Duodenum (tissue), 1 donor: ENCODE results near the gene IFFO2.

DNA sequence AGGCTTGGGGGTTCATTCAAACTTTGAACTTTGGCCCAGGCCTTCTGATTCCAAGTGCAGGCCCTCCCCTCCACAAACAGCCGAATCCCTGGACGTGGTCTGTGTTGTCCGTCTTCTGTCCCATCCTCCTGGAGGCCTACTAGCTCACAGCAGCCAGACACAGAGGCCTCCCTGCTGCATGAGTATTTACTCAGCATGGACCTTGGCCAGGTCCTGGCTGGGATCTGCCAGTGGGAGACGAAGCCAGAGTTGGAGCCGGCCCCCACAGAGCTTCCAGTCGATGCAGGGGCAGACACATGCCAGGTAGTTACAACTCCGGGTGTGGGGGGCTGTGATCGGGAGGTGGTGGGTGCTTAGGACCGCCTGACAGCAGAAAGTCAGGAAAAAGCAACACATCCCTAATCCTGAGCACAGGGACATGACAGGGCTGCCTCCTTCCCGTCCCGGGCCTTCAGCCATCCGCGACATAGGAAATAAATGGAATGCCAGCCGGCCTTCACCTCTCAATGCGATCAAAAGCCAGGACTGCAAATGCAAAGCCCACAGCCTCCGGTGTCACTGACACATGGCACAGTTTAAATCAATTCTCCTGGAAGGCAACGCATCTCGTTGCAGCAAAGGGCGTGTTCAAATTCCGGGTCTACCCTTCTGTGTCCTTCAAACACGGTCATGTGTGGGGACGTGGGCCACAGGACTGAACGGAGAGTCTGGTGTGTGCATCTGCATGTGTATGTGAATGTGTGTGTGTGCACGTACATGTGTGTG is 7.3 kb downstream of the IFFO2 start:
- PRO-cap: no peak

DNA sequence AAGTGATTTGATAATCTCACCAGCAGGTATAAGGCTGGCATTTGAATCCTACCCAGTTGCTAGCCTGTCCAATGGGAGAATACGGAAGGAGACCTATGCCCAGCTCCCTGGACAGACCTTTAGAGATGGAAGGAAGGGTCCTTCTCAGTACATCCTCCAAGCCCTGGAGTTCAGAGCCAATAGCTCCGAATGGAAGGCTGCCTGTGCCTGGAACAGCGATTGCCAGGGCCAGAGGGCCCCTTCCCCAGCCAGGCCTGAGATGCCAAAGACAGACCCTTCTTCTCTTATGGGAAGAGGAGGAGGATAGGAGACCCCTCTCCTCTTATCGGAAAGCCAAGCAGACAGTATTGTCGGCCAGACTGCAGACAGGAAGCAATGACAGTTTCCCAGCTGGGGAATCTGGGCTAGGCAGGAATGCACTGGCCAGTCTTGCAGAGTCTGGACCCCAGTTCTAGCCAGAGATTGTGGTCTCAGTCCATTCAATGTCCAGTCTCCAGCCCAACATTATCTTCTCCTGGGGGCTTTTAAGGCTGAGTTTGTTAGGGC is 2.0 kb downstream of the IFFO2 start:
- PRO-cap: no peak

DNA sequence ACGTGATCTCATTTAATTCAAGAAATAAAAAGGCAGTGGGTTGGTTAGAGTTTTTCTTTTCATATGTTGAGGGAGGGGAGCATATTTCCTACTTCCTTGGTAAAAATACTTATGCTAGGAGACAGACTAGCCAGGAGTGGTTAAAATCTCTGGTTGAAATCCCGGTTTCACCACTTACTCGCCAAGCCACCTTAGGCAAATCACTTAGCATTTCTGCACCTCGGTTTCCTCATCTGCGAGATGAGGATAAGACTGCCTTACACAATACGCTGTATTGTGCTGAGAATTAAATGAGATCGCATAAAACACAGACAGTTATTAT is 1.4 kb downstream of the IFFO2 start:
- PRO-cap: no peak

DNA sequence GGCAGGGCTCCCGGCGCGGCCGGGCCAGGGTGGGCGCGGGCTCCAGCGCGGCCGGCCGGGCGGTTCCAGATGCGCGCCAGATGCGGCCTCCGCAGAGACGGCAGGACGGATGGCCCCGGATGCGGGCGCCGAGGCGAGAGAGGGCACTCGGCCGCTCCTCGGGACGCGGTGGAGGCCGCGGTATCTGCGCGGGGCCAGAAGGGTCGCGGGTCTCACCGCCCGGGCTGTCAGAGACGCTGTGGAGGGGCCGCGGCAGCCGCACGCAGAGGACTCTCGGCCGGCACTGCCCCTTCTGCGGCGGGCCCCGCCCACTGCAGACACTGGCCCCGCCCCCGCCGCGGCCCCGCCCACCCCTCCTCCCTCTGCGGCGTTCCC is at the start of gene IFFO2:
Gene IFFO2, minus strand, starts transcription at position 285 of the 375 bp plus-strand sequence.
- PRO-cap: bidirectional peak, plus-strand start outside the sequence, minus-strand start at position 285 of the sequence

DNA sequence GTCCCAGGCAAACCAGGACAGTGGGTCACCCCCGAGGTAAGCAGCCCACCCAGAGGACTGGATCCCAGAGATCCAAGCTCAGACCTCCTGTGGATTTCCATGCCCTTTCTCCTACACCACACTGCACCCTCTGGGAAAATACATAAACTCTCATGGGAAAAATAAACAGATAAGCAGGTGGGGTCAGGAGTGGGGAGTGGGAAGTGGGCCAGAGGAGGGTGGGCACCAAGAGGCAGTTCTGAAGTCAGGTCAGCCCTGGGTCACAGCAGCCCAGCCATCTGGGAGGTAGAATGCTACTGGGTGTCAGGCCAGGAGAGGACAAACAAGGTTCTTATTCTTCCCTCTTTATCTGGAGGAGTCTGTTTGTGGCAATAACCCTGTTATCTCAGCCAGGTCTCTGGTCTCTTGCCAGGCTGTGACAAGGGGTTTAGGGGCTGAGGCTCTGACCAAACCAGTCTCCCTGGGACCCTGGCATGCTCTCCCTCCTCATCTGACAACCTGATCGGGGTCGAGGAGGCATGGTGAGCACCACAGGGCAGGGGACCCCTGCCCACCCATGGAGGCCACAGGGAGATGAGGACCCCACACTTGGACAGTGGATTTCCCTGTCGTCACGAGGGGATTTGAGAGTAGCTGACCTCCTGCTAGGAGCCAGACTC is 51.1 kb upstream of the IFFO2 start:
- PRO-cap: no peak

GRCh38 chr1:19013485-19014104 is 57.1 kb upstream of the IFFO2 start:
- PRO-cap: no peak

DNA sequence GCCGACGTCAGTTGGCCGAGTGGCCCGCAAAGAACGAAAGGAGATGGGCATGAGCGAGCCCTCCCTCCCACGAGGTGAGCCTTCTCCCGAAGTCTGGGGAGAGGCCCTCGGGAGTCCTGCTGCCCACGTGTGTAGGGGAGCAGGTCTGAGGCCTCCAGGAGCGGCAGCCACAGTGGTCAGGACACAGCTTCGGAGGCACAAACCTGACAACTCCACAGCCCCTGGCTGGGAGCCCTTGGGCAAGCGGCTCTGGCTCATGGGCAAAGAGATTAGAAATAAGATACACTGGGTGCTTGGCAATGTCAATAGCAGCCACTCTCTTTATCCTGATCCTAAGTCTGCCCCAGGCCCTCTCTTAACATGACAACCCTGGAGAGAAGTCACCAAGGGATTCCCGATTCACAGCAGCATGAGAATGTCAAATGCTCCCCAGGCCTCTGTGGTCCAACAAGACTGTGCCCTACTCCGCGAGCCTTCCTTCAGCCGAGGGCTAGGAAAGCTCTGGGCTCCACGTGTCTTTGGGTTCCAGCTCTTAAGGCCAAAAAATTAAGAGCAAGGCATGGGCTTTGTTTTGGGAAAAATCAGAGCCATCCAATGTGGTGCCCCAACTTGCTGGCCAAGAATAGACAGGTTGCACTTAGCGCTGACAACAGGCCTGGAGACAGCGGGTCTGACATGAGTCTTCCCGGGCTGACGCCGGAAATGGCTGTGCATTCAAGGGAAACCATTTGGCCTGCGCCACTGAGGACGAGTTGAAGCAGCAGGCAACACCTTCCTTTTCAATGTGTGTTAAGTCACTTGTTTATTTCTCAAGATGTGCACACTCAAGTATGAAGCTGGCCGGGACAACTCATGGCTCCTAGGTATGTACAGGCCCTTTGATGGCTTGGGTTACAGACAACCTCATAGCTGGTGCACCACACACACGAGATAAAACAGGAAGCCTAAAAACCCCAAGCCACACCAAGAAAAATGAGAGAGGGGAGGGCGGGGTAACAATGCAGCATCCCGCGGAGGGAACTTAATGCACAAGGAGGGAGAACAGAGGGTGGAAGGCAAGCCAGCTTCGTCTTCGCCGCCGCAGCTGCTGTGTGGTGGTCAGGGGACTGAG is 117.6 kb upstream of the IFFO2 start:
- PRO-cap: no peak

DNA sequence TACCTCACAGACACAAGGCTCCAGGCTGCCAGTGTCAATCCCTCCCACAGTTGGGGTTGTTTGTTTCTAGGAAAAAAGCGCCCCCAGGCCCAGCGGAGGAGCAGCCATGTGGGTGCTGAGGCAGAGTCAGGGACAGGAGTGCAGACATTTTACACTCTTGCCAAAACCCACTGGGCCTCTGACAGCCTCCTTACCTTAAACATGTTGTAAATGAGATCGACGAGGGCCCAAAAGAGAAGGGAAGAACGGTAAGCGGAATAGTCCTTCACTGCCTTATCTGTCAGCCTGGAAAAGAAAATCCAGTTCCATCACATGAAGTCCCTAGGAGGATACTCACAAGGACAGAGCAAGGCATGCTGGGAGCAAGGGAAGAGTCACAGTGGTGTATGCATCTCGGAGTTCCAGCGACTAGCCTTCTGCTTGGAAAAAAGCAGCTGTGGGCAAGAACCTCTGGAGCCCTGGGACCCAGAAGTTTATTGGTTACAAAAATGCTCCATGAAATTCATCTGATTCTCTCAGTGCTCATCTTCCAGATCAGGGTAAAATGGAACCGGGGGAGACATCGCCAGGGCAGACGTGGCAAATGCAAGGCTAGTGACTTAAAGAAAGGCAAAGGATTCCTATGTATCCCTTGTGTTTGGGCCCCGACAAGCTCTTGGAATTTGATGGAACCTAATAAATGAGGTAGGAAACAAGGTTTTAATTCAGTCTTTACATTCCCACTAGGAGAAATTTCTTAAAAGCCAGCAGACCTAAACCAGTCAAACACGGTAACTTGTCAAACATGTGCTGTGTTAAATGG is 121.5 kb upstream of the IFFO2 start:
- PRO-cap: no peak

DNA sequence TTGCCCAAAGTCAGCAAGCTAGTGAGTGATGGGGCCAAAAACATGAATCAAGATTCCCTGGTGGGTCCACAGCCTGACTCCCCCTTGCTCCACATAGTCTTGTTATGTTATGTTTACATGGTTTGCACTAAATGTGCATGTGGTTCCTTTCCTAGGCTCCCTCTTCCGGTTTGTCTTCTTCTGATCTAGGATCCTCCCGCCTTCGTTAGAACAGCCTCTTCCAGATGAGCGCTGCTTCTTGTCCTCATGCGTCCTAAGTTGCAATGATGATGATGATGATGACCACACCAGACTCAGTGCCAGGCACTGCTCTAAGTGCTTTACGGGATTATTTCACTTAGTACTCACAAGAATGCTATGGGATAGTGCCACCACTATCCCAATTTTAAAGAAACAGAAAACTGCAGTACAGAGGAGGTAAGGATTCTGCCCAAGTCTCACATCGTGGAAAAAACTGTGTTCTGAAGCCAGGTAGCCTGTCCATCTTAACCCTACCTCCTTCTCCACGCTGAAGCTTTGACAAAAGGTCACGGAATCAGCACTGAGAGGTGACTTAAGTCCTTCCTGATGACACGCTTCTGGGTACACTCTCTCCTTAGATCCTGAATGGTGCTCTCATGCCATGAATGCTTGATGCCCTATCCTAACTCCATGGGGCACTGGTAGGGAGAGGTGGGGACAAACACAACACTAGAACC is 125.6 kb upstream of the IFFO2 start:
- PRO-cap: no peak

DNA sequence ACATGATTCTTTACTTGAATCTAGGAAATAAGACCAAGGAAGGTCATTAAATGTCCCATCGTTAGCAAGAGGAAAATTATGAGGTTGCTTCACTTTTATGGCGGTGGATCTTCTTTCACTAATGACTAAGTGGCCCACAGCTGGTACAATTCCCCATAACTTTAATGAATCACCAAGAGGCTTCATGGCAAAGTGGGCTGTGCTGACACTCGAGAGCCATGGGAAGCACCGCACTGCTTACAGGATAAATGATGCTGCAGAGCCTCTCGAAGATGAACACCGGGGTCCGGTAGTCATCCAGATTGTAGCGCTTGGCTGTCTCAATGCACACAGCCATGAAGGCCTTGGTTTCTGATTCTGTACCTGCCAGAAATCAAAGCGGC is 108.8 kb downstream of the UBR4 start:
- PRO-cap: no peak

- PRO-cap: no peak
Measured at GRCh38 chr1:19160397-19161336, 49.4 kb downstream of the UBR4 start.

DNA sequence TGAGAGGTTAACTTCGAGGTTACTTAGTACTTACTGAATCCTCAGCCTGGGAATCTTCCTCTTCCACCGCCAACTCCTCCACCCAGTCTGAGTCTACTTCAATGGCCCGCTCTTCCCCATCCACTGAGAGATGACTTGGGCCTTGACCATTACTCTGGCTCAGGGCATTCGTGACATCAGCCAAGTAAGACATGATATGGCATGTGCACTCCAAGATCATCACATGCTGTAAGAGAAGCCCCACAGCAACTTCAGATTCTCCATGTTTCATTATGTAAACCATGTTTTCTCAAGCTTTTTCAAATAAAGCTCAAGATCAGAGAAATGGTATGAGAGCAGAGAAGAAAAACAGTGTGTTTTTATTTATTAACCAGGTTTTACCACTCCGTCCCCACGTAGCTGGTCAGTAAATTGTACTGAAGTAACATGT is 47.7 kb downstream of the UBR4 start:
- PRO-cap: no peak

GRCh38 chr1:19164788-19165029 is 45.4 kb downstream of the UBR4 start:
- PRO-cap: no peak

DNA sequence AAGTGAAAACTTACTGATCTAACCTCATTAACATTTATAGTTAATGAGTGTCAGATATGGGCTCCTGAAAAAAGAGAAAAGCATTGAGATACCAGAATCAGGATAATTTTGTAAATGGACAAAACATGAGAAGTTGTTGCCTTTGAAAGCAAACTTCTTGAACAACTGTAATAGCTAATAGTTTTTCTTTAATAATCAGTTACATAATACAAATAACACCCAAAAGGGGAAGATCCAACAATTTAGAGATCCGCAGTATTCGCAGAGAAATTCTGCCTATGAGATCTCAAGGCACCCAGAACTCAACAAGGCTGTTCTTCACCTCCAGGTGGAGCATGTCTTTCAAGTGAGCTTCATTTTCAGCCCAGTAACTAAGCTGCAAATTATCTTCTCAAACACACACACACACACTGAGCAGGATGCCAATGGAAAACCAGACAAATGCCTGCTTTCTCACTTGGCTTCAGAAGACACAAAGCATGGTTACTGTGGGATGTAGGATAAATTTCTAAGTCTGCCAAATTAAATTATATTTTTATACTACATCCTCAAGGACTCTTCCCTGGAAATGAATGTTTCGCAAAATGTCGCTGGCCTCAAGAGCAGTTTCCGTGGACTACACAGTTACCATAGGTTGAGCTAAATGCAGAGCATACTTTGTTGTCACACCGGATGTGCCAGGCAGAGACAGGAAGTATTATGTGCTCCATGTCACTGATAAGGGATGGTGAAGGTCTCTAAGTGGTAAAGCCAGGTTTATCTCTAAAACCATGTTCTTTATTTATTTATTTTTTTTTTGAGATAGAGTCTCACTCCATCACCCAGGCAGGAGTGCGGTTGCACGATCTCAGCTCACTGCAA is 30.4 kb downstream of the UBR4 start:
- PRO-cap: no peak

DNA sequence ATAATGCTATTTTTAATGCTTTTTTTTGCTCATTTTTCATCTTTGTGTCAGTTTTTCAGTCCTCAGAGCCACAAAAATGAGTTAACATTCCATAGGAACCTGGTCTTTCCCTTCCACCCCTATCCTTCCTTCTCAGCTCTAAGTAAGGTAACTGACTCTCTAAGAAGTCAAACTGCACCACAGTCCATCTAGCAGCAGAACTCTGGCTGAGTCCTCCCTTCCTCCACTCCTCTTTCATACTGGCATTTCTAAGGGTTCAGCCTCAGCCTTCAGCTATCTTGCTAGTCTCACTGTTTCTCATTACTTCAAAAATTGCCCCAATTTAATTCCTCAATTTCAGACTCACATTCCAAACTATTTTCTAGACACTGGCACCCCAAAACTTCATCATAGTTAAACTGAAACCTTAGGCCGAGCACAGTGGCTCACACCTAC is 29.4 kb downstream of the UBR4 start:
- PRO-cap: no peak

DNA sequence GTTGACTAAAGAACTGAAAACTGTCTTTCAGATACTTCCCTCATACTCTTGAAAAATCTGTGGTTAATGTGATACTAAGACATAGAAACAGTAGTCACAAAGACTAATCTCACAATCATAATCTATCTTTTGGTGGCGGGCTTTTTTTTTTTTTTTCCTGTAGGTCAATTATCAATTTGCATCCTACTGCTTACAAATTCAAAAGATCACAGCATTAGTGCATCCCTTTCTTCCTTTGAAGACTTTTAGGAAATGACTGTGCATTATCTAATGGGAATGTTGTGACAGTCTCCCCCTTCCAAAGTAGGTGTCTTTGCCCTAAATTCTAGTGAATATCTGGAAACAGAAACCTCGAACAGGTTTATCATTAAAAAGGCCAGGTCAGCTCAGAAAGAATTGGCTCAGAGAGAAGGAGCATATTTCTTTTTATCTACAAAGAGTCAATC is 4.5 kb downstream of the UBR4 start:
- PRO-cap: no peak

DNA sequence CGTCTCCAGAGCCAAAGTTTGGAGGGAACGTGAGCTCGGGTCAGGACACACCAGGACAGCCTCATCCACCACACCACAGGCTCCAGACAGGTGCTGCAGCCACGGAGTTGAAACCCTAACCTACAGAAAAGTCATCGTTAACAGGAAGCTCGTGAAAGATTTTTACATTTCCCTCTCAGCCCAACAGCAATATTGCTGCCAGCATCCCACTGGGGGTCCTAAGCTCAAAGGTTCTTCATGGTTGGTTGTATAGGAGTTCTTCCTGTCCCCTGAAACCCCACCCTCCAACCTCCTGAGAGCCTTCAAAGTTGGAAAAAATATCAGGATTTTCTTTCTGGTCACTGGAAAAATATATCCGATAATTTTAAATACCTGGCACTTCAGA is 11.0 kb downstream of the EMC1 start:
- PRO-cap: no peak

GRCh38 chr1:19296835-19297335 is 8.3 kb upstream of the AKR7A3 start:
- PRO-cap: no peak

- PRO-cap: no peak
Measured at GRCh38 chr1:19405514-19406431, 79.6 kb downstream of the CAPZB start.

DNA sequence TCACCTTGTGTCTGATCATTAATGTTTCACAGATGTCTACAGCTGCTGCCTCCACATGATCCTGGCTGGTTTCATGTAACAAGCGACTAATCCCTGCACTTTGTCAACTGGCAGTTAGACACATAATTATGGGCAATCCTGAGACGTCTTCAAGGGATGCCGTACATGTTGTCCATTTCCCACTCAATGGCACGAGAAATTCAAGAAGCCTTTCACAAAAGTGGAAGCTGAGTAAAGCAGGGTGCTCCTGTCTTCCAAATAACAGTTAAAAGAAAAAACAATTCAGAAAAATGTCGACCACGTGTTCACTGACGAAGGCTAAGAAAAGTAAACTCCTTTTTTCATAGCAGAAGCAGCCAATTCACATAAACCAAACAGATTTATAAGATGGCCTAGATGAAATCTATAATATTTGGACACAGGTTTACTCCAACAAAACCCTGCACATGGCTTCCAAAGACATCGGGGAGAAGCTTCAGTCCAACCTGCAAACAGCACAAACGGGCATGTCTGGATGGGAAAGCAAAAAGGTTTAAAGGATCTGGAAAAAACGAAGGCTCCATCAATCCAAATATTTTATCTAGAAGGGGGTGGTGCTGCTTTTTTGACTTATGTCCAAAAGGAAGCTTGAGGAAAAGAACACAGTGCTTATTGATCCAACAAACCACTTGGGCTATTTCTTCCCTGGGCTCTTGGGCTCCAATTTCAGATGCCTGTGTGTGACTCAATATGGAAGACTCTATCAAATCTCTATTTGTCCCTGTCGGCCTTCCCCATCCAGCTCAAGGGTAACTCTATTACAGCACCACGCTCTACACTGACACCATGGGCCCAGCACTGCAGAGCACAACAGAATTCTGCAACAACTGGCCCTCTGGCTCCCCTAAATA is 52.0 kb downstream of the CAPZB start:
- PRO-cap: no peak